ENCODE data around the genes KRT15, KRT19 and HAP1.

DNA sequence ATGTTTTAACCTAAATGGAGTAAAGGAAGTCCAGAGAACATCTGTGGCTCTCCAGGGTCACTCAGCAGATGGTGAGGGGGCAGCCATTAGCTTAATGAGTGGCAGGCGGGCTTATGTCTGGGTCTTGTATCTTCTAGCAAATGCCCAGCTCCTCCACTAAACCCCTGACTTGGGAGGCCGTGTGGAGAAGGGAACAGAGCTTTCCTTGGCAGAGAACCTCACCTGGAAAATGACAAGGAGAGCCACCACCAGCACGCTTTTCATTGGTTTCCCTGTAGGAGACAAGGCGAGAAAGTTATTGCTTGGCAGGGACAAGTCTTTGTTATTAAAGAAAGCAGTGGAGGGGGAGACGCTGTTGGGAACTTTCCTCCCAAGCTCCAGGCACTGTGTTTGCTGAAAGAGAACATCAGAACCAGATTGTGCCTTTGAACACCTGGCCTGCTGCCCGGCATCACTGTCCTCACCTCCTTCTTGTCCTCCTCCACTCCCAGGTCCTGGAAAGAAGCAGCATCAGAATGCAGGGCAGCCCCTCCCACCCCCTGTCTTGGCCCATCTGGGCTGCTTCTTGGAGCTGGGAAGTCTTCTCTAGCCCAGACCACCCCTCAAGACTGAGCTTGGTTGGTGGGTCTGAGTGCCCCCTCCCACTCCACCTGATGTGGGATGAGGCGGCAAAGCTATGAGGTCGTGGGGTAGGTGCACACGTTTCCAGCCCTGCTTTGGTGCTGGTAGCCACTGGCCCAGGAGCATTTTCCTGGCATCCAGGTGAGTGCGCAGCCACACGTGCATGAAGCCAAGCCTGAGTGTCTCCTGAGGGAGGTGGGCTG is 6.4 kb downstream of the CCR7 start:
- PRO-cap, result no peak

- PRO-cap, result no peak
Measured at GRCh38 chr17:40560716-40561311, 4.5 kb downstream of the CCR7 start.

- PRO-cap, result no peak
Measured at GRCh38 chr17:40779494-40779864, 2.9 kb downstream of the KRT27 start.

DNA sequence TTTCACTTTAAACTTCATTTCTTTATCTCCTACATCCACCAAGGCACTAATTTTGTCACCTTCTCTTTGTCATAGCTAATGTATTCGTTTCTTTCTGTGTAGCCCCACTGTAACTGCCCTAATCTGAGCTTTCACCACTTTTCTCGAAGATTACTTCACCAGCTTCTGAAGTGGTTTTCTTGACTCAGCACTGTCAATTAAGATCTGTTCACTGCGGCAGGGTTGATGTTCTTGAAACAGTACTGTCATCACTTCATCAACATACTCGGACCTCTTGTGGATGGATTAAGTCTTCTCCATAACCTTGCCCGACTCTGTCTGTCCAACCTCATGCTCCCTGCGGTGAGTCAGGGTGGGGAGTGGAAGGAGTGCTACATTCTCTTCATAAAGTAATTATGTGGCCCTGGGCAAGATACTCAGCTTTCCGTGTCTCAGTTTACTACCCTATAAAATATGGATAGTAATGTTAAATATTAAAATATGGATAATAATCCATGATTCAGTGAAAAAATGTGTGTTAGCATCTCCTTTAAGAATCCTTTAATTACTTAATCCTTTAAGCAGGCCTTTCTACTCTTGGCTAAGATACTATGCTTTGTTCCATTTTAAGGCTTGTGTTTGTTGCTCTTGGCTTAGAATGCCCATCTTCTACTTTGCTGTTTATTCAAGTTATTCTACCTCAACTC is 5.7 kb upstream of the KRT10 start:
- PRO-cap, result no peak

DNA sequence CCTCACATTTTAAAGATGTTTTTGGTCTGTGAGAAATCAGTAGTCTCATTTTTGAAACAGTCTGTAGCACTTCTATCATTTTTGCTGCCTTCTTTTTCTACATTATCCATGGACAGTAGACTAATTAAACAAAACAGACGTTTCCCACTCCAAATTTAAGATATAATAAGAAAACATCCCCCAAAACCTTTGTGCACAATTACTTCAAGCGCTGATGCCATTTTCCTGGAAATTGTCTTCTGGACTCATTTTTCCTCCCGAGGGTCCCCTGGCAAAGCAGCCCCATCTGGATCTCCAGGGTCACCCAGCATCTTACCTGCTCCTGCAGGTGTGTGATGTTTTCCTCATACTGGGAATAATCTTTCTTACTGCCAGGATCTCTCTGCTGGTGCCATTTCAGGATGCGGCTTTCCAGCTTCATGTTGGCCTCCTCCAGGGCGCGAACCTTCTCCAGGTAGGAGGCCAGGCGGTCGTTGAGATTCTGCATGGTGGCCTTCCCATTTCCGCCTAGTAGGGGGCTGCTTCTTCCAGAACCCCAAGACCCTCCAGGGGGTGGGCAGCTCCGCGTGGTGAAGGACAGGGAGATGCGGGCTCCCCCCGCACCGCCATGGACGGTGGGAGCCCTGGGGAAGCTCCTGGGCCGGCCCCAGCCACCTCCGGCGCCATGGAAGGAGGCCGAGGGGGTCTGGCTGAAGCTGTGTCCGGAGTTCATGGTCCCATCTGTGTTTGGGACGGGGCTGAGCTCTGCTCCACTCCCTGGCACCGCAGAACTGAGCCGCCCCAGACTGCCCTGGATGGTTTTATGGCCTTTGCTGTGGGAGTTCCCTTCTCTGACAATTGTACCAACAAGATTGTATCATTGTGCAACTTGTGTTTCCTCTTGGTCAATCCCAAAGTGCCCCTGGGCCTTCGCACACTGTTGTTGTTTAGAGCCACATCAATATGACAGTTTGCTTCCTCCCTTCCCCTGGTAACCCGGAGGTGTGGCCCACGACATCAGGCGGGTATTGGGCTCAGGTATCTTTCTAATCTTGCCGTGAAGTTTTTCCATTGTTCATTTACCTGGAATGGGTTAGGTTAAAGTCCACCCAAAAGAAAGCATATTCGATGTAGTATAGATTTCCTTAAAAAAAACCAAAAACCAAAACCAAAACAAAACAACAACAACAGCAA is 1.2 kb downstream of the KRT23 start:
- PRO-cap, result no peak

DNA sequence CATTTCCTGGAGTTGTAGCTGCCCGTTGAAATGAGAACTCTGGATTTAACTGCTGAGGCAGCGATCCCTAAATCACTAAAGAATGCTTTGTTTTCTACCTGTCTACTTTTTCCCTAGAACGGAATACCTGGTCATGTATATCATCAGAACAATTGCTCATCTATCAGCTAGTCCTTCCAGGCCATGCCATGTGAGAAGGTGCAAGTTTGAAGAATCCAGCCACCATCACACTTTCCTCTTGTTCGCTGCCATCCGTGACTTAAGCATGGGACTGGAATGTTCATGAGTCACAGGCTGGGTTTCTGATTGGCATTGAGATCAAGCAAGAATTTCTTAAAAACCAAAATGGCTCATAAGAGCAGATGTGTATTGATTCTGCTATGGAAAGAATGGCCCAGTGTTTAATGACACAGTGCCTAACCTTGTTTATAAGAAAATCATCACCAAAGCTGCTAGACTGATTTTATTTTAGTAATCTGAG is 308 bp upstream of the KRTAP2-3 start:
- PRO-cap, result no peak

- PRO-cap, result no peak
Measured at GRCh38 chr17:41134022-41134482, 6.3 kb downstream of the KRTAP4-6 start.

GRCh38 chr17:41517975-41519013 is at the start of gene KRT15:
TSS of gene KRT15 (minus strand) at chr17:41518890.
- PRO-cap, result no peak

GRCh38 chr17:41527453-41528453 is at the start of gene KRT19:
TSS of gene KRT19 (minus strand) at chr17:41528308.
- PRO-cap, result bidirectional peak, plus-strand start at chr17:41527648, minus-strand start at chr17:41527556; bidirectional peak, plus-strand start at chr17:41528032, minus-strand start at chr17:41527932; bidirectional peak, plus-strand start at chr17:41528499, minus-strand start at chr17:41528308

DNA sequence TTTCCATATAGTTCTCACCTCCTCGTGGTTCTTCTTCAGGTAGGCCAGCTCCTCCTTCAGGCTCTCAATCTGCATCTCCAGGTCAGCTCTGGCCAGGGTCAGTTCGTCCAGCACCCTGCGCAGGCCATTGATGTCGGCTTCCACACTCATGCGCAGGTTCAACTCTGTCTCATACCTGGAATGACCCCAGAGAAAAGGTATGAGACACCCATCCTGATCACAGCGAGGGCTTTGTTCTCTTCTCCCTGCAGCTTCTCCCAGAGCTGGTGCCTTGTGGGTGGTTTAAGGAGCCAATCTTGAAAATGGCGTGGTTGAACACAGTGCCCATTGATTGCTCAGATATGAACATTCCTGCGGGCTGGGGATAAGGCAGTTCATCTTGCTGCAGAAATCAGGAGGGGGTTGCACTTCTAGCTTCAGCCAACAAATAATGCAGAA is 2.4 kb downstream of the KRT14 start:
- PRO-cap, result no peak

GRCh38 chr17:41665876-41666228 is 22.8 kb upstream of the EIF1 start:
- PRO-cap, result bidirectional peak, plus-strand start at chr17:41666128, minus-strand start at chr17:41666000

- PRO-cap, result unidirectional peak, minus-strand start at chr17:41734623
Measured at GRCh38 chr17:41734228-41735332, at the start of gene HAP1. TSS of gene HAP1 (minus strand) at chr17:41734643.

GRCh38 chr17:41777508-41778290 is 8.8 kb downstream of the JUP start:
- PRO-cap, result no peak

- PRO-cap, result no peak
Measured at GRCh38 chr17:41810945-41811394, 779 bp downstream of the P3H4 start.

DNA sequence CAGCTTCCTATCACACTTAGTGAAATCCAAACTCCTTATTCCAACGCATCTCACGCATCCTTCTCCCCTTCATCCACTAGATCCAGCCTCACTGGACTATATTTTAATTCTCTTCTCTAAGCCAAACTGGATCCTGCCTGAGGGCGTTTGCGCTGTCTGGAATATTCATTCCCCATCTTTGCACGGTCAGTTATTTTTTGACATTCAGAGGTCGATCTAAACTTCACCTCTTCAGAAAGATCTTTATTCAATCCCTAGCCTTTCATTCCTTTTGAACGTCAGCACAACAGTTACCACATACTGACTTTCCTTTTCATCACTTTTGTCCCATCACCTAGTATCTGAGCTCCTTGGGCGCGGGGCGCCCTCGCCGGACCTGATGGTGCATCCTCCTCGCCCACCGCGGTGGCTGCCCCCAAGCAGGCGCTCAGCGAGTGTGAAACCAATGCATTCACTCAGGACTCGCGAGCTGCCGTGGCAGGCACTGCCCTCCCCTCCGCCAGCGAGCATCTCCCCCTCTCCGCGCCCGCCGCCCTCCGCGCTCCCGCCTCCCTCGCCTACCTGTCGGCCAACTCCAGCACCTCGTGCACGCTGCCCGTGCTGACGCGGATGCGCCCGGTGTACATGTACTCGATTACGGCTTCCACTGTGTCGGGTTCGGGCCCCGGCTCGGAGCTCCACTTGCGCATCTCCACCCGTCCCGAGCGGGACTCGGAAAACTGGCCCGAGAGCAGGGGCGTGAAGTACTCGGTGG is 781 bp downstream of the KLHL11 start:
- PRO-cap, result unidirectional peak, plus-strand start at position 649 of the sequence

DNA sequence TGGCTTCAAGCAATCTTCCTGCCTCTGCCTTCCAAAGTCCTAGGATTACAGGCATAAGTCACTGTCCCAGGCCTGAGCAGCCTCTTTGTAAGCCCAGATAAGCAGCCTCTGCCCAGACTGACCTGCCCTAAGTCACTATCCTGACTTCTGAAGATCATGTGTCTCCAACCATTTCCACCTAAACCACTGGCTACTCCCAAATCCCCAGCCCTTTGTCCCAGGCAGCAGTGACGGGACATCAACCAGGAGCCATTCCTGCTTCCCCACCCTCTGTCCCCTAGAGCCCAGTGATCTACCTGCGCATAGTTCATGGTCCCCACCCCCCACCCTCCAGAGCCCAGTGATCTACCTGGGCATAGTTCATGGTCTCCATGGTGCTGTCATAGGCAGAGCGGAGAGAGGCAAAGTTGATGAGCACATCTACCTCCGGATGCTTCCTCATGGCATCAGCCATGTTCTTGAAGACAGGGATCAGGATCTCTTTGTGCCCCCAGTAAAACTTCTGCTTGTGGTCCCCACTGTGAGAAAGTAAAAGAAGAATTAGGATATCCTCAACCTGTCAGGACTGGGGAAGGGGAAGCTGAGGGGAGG is 26.7 kb downstream of the ACLY start:
- PRO-cap, result bidirectional peak, plus-strand start at position 389 of the sequence, minus-strand start at position 272 of the sequence

GRCh38 chr17:41907298-41907863 is 11.4 kb downstream of the ACLY start:
- PRO-cap, result no peak

DNA sequence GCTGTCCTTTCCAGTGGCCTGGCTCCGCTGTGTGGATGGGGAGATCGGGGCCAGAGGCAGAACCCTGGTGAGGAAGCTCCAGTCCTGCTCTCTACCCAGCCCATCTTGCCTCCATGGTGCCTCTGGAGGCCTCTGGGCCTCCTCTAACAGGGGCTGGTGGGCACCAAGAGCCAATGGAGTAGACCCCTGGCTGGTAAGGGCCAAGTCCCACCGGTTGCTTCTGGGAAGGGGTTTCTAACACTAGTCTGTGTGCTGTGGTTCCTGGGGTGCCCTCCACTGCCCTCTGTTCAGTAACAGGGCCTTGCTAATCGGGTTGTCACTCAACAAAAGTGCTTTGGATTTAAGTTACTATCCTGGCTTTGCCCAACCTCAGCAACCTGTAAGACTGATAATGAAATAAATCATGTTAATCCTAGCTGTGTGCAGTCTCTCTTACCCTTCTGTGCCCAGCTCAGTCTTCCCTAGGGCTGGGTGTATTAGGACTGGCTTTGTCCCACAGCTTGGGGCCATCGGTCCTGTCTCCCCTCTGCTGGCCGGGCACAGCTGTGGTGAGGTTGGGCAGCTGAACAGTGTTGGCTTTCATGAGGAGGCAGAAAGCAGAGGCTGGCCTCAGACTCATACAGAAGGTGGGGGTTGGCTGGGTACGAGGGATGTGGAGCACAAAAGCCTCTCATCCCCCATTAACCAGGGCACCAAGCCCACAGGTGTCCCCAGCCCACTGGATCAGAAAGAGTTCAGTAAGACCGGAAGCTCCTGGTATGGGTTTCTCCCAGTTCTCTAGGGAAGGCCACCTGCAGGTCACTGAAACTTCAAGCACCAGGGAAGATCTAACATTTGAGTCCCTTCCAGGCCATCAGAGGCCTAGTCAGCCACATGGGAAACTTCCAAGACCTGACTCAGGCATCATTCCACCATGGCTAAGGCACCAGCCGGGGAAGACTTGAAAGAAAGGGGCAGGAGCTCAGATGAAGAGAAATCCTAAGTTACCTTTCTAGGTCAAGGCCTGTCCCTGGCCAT is 8.5 kb downstream of the CNP start:
- PRO-cap, result no peak

- PRO-cap, result no peak
Measured at GRCh38 chr17:42105037-42105525, 6.8 kb upstream of the ZNF385C start.

GRCh38 chr17:42107582-42108316 is 4.8 kb downstream of the DHX58 start:
- PRO-cap, result unidirectional peak, minus-strand start at chr17:42107777

All from ileum (tissue), 1 donor.